CD14-positive monocyte (primary cell): ENCODE measurements around the genes TM9SF2 and METTL21C.

- CAGE, long polyA plus RNA = start-site peak on the plus strand at chr13:99501403-99501512, 1,054 and 1,104 reads in 2 replicates
Measured at GRCh38 chr13:99500798-99501908, at the start of gene TM9SF2. Gene TM9SF2, plus strand, starts transcription at chr13:99501472.

GRCh38 chr13:99501909-99502455 is 710 bp downstream of the TM9SF2 start:
- CAGE, long polyA plus RNA = no peak

DNA sequence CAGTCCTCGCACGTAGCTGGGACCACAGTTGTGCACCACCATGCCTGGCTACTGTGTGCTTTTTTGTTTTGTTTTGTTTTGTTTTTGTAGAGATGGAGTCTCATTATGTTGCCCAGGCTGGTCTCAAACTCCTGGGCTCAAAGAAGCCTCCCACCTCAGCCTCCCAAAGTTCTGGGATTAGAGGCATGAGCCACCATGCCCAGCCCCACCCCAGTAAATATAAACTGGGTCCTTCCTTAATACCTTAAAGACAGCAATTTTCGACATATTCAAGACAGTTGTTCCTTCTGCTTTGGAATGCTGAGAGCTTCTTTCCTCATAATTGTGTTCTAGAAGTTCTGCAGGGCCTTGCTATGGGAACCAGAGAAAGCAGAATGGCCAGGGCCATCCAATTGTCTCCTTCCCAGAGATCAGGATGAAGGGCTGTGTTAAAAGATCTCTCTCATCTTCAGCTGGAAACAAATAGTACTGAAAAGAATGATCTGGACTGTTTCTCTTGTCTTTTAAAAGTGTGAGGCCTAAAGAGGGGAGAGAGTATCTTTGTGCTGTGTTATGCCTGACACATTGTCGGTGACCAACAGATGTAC is 122.3 kb downstream of the CLYBL start:
- CAGE, long polyA plus RNA = no peak

DNA sequence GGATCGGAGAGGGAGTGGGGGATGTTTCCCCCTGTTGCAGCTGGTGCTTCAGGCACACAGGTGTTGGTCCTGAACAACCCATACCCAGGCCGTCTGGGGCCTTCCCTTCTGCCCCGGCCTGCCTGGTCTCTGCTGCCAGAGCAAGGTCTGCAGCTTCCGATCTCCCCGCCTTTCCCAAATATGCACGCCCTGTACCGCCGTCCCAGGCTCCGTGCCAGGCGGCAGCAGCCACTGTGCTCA is 48.6 kb downstream of the ZIC5 start:
- CAGE, long polyA plus RNA = no peak

DNA sequence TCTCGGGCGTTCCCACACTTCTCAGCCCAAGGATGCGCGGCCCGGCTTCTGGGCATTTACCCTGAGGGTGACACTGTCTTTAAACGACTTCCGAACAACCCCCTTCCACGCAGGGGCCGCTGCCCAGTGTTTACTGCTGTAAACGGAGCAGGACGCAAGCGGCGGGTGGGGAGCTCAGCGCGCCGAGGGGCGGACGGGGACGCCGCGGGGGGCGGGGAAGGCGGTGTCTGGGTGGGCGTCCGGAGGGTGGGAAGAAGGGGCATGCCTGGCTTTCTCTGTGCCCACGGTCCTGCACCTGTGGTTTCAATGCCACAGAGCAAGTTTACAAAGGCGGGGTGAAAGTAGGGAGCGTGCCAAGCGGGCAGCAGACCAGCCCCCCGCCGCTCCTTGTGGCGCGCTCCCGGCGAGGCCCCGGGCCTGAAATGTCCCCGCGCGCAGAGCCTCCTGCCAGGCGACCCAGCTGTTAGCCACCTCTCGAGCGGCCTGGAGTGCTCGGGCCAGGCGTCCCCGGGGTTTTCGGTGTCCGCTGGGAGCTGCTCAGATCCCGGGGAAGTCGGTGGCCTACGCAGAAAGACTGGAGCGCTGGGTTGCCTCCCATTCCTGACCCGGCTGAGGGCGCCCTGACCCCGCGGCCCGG is 1.7 kb upstream of the ZIC2 start:
- CAGE, long polyA plus RNA = no peak

DNA sequence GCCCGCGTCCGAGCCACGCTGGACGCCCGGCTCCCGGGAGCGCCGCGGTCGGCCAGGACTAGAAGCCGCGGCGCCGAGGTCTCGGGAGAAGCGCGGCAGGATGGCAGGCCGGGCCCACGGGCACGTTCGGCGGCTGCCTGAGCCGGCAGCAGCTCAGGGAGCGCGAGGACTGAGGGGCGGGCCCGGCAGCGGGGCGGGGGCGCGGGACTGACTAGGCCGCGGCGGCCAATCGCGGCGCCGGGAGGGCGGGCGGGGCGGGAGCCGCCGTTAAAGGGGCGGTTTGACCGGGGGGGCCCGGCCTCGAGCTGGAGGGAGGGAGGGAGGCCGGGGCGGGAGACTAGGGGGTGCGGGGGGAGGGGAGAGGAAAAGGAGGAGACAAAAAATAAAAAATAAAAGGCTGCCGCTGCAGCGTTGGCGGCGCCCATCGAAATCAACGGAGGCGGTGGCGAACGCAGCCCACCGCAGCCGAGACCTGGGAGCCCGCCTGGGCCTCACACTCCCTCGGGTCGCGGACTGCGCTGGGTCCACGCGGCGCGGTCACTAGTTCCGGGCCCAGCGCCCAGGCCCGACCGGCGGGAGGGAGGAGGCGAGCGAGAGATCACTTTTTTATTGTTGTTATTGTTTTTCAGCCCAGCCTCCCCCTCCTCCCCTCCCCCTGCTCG is 1.0 kb upstream of the ZIC2 start:
- CAGE, long polyA plus RNA = no peak

- CAGE, long polyA plus RNA = no peak
Measured at GRCh38 chr13:99986631-99987318, 5.2 kb downstream of the ZIC2 start.

DNA sequence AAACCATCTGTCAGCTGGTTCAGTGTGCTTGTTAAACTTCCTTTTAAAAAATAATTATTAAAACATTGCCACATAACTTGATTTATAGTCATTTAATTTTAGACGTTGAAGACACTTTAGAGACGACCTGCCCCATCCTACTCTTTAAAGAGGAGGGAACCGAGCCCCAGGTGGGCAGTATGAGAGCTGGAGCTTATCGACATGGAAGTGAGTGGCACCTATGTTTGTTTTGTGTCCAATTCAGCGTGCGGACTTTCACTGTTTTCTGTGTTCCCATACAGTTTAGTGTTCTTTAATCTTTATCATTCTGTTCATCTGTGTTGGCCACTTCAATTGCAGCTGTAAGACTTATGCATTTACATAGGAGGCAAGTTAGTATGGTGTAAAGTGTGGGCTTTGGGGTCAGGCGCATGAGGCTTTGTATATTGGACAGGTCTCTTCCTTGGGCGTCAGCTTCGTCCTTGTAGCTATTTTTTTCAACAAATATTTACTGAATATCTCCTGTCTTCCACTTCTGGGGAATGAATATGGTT is 1.2 kb downstream of the PCCA start:
- CAGE, long polyA plus RNA = no peak

GRCh38 chr13:100390030-100390750 is 198.4 kb downstream of the GGACT start:
- CAGE, long polyA plus RNA = no peak

DNA sequence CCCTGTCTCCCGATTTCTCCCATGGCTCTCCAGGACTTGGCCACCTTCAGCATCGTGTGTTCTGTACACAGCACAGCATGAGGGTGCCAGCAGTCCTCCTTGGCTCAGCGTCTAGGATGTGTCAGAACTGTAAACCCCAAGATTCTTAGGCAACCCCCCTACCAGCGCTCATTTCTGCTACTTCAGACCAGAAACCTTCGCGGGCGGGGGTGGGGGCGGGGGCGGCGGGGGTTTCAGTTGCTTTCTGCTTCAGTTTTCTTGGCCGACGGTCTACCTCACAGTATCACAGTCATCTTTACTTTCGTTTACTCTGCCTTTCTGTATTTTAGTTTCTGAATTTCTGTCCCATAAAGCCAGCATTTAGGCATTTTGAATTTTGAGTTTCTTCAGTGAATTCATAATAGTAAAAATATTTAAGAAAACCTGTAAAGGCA is 82.4 kb downstream of the GGACT start:
- CAGE, long polyA plus RNA = no peak

DNA sequence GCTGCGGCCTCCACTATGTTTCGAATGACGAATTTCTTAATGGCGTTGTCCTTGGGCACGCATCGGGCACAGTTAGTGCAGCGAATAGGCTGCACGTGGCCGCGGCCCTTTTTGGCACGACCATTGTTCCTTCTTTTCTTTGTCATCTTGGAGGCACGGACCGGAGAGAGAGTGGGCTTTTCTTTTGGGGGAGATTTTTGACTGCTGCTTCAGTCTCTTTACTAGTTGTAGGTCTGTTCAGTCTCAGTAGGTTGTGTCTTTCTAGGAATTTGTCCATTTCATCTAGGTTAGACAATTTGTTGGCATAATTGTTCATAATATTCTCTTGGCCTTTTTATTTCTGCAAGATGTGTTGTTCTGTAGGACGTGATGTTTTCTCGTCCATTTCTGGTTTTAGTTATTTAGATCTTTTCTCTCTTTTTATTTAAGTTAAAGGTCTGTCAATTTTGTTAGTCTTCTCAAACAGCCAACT is 48.5 kb downstream of the GGACT start:
- CAGE, long polyA plus RNA = no peak

- CAGE, long polyA plus RNA = no peak
Measured at GRCh38 chr13:100560512-100561113, 28.0 kb downstream of the GGACT start.

DNA sequence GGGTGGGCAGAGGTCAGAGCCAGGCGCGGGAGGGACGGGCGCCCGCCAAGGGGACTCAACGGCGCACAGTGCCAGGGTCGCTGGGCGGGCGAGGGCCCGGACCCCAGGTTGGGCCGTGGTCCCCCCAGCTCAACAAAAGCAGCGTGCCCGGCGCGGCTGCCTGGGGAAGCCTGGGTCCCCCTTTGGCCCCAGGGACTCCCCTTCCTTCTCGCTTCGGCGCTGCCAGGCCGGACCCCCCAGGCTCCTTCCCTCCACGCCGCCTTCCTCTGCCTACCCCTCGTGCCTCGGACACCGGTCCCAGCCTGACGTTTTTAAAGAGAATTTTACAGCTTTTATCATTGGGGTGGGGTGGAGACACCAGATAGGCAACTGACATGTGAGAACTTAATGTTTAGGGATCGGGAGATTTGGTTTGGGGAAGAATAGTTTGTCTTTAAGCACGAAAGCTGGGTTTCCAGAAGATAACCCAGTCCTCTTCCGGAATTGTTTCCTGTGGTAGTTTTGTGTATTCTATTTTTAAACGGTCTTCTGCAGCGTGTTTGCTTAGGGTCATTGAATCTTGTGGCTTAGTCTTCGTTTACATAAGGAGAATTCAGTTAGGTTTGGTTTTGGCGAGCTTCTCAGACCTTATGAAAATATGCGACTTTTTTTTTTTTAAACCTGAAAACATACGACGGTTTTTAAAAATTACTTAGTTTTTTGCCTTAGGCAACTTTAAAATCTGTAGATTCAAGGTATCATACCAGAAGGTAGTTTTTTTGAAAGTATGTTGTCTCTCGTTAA is 740 bp downstream of the TPP2 start:
- CAGE, long polyA plus RNA = no peak

- CAGE, long polyA plus RNA = no peak
Measured at GRCh38 chr13:102691656-102692267, 3.1 kb downstream of the METTL21C start.

DNA sequence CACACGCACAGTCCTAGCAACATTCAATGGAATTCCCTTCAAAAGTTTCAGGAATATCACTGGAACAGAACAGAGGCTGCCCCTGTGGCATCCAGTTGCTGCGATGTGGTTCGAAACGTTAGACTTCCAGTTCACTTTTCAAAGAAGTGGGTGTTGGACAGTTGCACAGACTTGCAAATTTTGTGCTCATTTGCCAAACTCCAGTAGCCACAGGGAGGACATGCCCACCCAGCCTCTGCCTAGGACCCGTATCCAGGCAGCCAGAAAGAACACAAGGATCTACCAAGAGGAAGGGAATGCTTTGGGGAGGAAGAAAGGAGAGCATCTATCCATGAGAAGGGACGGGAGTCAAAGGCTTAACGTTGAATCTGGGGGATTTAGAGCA is at the start of gene METTL21C:
METTL21C (minus strand) TSS at position 120 of the 385 bp plus-strand sequence.
- CAGE, long polyA plus RNA = no peak

GRCh38 chr13:102798642-102798850 is 230 bp downstream of the POGLUT2 start:
- CAGE, long polyA plus RNA = no peak

DNA sequence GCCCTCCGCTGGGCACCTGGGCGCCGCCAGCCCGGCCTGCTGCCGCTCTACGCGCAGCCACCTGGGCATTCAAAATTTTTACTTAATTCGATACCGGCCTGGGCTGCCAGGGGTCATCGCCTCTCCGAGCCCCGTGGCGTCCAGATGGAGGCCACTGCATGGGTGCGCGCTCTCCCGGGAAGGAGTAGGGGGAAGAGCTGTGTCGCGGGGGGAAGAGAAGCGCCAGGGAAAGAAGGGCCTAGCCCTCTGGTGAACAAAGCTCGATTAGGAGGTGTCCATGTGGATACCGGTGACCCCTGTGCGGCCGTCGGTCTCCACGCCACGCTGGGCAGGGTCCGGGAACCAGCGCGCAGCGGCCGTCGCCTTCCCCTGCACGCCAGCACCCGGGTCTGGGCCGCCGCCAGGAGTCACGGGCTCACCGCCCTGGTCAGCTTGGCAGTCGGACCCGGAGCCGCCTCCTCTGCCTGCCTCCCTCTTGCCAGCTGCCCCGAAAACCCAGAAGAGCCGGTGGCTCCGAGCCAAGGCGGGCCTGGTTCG is 731 bp downstream of the BIVM start:
- CAGE, long polyA plus RNA = no peak

DNA sequence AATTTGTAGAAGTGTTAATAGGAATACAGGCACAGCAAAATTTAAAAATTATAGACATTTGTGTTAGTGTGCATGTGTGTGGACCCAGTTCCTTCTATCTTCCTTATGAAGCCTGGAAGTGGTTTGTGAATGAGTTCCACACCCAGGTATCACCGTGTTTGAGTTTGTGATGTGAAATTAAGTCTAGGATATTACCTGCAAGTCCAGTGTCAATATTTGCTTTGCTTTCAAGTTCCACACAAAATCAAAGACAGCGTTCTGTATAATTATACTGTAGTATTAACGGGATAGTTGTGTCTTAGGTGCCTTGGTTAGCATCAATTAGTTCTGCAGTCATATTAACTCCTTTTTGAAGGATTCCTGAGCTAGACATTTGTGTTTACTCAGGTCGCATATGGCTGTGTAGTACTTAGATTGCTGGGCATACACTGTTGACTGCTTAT is 54.3 kb downstream of the ERCC5 start:
- CAGE, long polyA plus RNA = no peak

- CAGE, long polyA plus RNA = no peak
Measured at GRCh38 chr13:102902576-102903199, 56.9 kb downstream of the ERCC5 start.

- CAGE, long polyA plus RNA = no peak
Measured at GRCh38 chr13:103006963-103007568, 59.2 kb downstream of the SLC10A2 start.